Gastroesophageal sphincter (tissue), 4 donors: ENCODE measurements around a stretch of chr9.

DNA sequence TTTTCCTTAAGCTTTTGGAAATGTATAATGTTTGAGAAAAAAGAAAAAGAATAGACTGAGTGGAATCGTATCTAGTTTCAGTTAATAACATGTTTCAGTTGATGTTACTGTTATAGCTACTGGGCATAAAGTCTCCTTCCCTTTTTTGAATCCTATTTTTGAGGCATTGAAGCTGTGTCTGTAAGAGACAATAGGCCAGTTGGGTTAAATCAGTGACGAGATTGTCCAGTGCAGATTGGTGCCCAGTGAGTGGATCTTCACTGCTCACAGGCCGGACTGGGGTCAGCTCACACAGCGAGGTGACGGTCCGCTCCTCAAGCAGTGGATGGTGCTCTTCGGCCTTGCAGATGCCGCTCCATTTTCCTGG lies 2.3 kb downstream of the S1PR3 start:
- PRO-cap, result unidirectional peak, plus-strand start at position 267 of the sequence
- RAMPAGE, long total RNA, 4 experiments, result no peak in any of the 4 experiments

DNA sequence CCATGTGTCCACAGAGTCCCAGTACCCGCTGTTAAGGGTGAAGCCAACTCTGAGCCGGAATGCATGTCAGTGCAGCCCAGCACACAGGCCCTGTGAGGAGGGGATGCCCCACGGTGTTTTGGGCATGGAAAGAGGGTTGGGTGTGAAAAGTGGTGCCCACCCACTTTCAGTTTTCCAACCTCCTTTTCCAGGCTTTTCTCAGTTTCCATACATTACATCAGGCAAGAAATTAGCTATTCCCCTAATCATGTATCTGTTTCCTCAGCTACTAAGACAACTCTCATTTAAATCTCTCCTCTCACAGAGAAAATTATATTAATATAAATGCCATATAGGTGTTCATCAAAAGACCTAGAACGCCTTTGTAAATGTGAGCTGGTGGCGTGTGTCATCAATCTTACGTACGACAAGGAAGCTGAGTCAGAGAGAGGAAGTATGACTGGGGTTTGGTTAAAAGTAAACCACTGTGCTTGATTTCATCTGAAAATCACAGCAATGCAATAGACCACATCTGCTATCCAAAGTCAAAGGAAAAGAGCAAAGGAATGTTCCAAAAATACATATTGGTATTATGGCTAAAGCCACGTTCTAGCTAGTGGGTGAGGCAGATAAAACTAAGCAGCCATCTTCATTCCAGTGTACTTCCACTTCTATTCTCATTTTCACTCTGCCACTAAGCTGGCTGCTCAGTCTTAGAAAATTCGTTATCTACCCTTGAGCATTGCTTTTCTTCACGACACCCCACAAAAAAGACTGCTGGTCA lies 24.1 kb downstream of the SHC3 start:
- PRO-cap, result no peak
- RAMPAGE, long total RNA, 4 experiments, result no peak in any of the 4 experiments

DNA sequence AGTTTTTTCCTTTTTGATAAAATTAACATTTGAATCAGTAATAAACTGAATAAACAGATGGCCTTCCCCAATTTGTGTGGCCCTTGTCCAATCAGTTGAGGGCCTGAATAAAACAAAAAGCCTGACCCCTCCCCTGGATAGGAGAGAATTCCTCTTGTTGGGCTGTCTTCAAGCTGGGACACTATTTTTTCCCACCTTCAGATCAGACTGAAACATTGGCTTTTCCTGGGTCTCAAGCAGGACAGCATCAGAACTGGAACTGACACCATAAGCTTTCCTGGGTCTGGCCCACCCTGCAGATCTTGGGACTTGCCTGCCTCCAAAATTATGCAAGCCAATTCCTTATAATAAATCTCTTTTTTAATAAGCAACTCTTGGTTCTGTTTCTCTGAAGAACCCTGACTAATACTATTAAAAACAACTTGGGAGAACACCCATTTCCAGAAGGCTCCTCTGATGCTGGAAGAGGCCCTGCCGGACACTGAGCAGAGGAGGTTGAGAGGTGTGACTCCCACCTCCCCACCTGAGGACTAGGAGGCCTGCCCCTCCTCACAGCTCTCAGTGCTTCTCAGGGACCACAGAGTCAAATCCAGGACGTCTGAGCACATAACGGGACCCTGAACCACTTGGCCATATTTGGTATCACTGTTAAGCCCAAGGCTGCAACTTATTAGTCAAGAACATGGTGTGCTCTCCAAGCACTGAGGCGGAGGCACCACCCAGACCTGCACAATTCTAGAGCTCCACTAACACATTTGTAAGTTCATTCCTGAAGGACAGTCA lies 9.7 kb downstream of the SHC3 start:
- PRO-cap, result no peak
- RAMPAGE, long total RNA, 4 experiments, result no peak in any of the 4 experiments

GRCh38 chr9:89405793-89406367 lies 87.6 kb downstream of the SECISBP2 start:
- PRO-cap, result no peak
- RAMPAGE, long total RNA, 4 experiments, result no peak in any of the 4 experiments

- PRO-cap, result no peak
- RAMPAGE, long total RNA, 4 experiments, result no peak in any of the 4 experiments
Observed at GRCh38 chr9:89468890-89469585, 28.9 kb downstream of the SEMA4D start.

GRCh38 chr9:89501842-89502706 lies 4.2 kb upstream of the SEMA4D start:
- PRO-cap, result no peak
- RAMPAGE, long total RNA, 4 experiments, result no peak in any of the 4 experiments

DNA sequence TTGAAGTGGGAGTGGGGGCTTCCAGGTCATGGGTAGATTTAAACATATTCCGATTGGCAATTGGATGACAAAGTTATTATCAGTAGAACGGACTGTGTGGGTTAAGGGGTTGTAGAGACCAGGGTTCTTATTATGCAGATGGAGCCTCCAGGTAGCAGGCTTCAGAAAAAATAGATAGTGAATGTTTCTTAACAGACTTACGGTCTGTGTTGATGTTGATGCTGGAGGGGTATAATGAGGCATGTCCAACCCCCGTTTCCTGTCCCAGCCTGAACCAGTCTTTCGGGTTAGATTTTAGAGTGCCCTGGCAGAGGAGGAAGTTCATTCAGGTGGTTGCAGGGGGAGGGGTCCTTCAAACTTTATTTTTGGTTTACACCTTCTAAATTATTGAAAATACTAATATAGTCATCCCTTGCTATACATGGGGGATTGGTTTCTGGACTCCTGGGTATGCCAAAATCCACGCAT lies 9.7 kb upstream of the SEMA4D start:
- PRO-cap, result no peak
- RAMPAGE, long total RNA, 4 experiments, result no peak in any of the 4 experiments

GRCh38 chr9:89624037-89624675 lies 19.3 kb downstream of the GADD45G start:
- PRO-cap, result bidirectional peak, plus-strand start at chr9:89624304, minus-strand start at chr9:89624195
- RAMPAGE, long total RNA, 4 experiments, result no peak in any of the 4 experiments

DNA sequence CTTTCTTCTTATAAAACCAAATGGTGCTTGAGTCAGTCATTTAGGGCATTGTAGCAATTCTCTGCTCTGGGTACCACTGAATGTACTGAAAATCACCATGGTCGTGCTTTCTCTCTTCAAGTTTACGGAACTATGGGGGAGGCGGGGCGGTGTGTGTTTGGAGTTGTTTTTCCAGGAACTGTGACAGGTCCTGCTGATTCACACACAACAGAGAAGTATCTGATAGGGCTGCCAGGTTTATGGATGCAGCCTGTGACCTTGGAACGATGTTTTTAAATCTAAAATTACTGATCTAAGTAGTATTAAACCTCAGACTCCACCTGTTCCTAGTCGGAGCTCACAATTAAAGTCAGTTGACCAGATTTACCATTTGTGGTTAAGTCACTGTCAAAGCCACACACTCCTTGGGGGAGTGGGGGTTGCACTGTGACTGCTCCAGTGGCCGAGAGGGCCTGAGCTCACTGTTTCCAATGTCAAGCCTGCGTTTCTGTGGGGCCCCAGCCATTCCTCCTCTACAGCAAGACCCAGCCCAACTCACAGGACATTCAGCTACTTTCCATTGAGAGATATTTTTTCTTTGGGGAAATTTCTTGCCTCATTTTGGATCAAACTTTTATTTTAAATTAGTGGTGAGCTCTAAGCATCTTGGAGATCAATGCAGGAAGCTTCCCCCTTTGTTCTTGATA lies 44.4 kb downstream of the GADD45G start:
- PRO-cap, result no peak
- RAMPAGE, long total RNA, 4 experiments, result no peak in any of the 4 experiments

- PRO-cap, result no peak
- RAMPAGE, long total RNA, 4 experiments, result no peak in any of the 4 experiments
Observed at GRCh38 chr9:89654316-89654844, 49.6 kb downstream of the GADD45G start.

DNA sequence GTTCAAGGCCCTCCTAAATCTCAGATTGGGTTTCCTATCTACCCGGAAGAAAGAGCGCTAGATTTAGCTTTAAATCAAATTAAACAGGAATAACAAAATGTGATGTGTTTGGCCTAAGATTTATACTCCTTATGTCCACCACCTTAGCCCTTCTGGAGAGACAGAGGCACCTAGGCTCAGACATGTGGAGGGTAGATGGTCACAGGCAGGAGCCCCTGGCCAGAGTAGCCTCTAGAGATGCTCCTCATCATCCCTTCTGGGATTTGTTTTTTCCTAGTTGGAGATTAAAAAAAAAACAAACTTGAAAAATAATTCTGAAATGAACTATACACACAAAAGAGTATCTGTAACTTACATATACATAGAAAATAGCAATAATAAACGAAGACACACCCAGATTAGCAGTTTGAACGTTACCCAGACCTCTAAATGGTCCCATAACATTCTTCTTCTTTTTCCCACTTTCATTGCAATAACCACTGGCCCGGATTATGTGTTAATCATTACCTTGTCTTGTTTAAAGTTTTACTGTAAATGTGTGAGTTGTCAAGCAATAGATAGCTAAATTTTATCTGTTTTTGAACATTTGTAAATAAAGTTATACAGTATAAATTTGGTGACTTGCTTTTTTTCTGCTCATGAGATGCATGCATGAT lies 65.8 kb downstream of the GADD45G start:
- PRO-cap, result no peak
- RAMPAGE, long total RNA, 4 experiments, result no peak in any of the 4 experiments

- PRO-cap, result no peak
- RAMPAGE, long total RNA, 4 experiments, result no peak in any of the 4 experiments
Observed at GRCh38 chr9:89676191-89676585, 71.4 kb downstream of the GADD45G start.

- PRO-cap, result unidirectional peak, plus-strand start at chr9:89681099
- RAMPAGE, long total RNA, 4 experiments, result no peak in any of the 4 experiments
Observed at GRCh38 chr9:89680988-89681308, 76.1 kb downstream of the GADD45G start.

- PRO-cap, result no peak
- RAMPAGE, long total RNA, 4 experiments, result no peak in any of the 4 experiments
Observed at GRCh38 chr9:89743946-89744481, 139.2 kb downstream of the GADD45G start.

DNA sequence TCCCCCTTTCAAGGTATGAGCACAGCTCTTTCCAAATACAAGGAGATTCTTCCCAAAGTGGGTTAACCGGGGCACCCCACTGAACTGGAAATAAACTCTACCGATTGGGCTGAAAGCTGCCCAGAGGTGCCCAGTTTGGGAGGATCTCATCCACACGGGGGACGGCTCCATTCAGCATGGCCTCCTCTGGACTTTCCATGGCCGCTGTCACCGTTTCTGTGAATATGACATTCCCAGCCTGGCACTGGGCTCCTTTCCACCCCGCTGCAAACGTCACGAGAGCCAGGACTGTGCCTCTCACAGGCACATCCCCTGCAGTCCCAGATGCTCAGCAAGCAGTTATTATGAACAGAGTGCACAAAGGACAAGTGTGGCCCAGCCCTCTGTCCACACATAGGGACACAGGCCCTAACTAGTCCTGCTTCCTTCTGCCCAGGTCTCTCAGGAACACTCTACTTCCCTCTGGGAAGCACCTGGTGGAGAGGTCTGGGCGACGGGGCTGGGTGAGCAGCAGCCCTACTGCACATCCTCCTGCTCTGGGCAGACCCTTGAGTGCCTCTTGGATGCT lies 269.5 kb downstream of the GADD45G start:
- PRO-cap, result no peak
- RAMPAGE, long total RNA, 4 experiments, result no peak in any of the 4 experiments

DNA sequence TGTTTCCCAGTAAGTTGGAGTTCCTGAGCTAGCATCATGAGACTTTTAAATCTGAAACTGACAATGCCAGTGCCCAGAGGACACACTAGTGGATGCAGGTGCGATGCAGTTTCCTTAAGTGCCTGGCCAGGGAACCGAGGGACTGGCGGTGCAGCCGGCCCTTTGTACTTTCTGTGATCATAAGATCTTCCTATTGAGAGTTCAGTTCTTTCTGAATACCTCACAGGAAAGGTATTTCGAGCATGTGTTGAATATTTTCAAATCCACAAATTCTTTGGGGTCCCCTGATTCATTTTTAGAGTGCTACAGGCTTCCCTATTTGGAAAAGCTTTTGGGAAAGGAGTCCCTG lies 281.4 kb downstream of the GADD45G start:
- PRO-cap, result unidirectional peak, minus-strand start at position 175 of the sequence
- RAMPAGE, long total RNA, 4 experiments, result no peak in any of the 4 experiments

DNA sequence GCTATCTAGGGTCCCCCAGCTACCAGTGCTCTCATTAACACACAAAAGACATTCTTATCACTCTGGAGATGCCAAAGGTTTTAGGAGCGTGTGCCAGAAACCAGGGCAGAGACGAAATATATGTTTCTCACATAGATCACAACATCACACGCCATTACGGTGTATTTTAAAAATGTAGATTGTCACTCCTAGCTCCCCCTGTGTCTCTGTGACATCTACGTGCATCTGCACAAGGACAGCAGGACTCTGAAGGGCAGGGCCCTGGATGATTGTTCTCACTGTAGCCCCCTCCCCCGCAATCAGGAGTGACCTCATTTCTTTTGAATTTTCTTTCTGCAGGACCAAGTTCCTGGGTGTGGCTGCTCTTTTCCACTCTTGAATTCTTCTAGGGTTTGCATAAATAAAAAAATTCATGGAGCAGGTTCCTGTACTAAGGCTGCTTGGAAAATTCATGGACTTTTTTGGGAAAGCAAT lies 311.4 kb downstream of the GADD45G start:
- PRO-cap, result no peak
- RAMPAGE, long total RNA, 4 experiments, result no peak in any of the 4 experiments

DNA sequence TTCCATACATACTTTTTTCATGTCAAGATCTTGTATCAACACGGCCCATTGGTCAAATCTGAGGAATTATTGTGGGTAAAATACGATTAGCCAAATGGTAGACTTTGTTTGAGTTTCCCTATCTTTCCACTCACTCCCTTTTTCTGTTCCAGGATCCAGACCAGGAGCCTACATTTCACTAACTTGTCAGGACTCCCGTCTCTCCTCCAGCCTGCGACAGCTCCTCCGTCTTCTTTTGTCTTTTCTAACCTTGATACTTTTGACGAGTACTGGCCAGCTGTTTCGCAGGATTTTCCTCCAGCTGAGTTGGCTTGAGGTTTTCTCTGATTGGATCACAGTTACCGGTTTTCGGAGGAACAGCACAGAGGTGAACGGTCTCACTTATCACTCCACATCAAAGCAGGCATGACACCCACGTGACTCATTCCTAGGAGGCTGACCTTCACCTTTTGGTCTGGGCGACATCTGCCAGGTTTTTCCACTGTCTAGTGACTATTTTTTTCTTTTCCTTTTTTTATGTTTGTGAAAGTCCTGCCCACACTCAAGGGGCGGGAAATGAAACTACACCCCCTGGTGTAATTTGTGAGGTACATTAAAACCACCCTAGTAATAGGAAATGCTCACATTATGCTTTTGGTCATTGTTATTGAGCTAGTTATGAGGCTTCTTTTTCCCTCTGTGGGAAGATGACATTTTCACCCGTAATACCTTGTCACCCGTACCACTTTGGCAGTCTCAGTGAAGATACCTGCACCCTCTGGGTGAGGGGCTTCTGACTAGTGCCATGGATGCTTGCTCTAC lies 319.1 kb downstream of the GADD45G start:
- PRO-cap, result no peak
- RAMPAGE, long total RNA, 4 experiments, result no peak in any of the 4 experiments

- PRO-cap, result no peak
- RAMPAGE, long total RNA, 4 experiments, result no peak in any of the 4 experiments
Observed at GRCh38 chr9:89996147-89996587, 391.4 kb downstream of the GADD45G start.

DNA sequence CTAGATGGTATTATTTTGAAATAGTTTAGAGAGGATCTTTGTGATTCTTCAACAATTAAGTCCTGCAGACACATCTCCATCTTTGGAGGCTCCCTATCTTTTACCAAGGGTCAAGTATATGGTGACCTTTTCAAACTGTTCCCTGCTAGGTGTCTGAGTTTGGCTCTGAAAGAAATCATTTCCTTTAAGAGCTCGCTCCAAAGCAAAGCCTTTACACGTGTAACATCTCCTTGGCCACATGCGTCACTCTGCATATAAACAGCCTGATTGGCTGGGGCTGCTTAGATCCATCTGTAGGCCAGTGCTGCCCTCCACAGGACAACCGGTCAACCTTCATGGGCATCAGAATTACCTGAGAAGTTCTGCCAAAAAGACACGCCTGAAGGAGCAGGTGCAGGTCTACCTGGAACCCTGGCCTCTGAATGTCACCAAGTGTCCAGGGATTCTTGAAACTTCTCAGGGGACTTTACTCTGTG lies 497.4 kb downstream of the GADD45G start:
- PRO-cap, result no peak
- RAMPAGE, long total RNA, 4 experiments, result no peak in any of the 4 experiments